ENCODE results near the genes BRMS1L, NKX2-8, MIPOL1 and SEC23A.

DNA sequence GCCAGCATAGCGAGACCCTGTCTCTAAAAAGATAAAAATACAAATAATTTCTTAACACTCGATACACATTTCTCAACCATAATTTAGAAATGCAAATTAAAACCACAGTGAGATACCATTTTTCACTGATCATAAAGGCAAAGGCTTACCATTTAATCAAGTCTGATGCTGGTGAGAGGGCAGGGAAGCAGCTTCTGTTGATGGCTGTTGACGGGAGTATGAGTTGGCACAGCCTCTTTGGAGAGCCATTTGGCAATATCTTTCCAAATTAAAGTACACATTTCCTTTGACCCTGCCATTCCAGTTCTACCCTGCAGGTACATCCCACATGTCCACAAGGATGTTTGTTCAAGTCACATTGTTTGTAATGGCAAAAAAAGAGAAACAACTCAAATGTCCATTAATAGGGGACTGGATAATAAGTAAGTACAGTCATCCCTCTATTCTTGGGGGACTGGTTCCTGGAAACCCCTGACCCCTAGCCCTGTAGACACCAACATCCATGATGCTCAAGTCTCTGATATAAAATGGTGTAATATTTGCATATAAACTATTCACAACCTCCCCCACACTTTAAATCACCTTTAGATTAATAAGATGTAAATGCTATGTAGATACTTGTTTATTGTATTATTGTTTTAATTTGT lies 50.7 kb downstream of the NFKBIA start:
- PRO-cap, 2 experiments: no peak in any of the 2 experiments

- PRO-cap, 2 experiments: no peak in any of the 2 experiments
These were observed 6.3 kb downstream of the NFKBIA start for GRCh38 chr14:35398084-35398801.

GRCh38 chr14:35825758-35826640 lies at the start of gene BRMS1L:
Gene BRMS1L (plus strand): TSS chr14:35826338.
- PRO-cap, 2 experiments: peak in 1 of 2 experiments; most common plus-strand start chr14:35826394 (in 1)

DNA sequence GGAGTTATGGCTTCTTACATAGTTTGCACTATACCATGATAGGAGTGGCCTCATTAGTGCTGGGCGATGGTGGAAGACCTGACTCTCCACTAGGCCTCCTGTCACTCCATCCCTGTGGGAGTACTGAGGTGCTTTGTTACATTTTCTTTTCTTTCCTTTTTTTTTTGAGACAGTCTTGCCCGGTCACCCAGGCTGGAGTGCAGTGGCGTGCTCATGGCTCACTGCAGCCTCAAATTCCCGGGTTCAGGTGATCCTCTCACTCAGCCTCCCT lies 83.7 kb downstream of the BRMS1L start:
- PRO-cap, 2 experiments: no peak in any of the 2 experiments

GRCh38 chr14:36124837-36125083 lies 195.7 kb downstream of the MBIP start:
- PRO-cap, 2 experiments: no peak in any of the 2 experiments

DNA sequence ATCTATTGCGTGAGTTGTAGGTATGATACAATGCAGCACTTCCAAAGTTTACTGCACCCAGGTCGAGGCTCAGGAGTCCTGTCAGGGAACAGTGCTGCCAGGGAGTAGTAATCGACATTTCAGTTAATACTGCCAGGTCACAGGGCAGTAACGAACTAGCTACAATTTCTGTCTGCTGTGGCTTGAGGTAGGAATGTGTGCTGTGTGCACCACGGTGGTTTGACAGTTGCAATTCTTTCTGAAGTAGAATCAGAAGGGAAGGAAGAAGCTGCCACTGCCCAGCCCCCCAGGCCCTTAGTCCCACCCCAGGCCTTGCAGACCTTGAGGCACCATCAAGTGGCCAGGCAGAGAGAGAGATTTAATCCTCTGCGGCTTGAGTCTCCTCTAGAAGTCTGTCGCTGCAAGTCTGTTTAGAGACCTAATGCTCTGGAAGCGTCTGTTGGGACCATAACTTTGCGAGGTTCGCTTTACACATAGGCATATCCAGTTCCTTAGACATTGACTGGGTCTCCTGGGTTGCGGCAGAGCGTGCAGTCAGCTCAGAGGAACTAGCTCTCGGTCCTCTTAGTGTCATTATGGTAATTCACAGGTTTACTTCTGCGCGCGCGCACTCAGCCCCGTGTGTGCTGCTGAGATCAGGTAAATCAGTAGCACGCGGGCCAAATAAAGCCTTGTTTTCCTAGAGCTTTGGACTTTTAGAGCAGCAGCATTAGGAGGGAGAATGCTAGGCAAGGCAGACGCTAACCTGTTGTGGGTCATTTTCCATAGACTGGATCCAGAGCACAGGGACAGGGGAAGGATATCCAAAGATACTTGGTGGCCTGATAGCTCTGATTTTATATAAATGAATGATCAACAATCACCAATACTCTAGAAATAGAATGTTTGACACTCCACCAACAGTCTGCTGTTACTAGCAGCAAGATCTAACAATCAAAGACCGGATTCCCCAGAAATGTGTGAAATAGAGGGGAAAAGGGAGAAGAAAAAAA lies 9.7 kb downstream of the NKX2-1 start:
- PRO-cap, 2 experiments: no peak in any of the 2 experiments

GRCh38 chr14:36517378-36518010 lies 2.5 kb downstream of the NKX2-1 start:
- PRO-cap, 2 experiments: no peak in any of the 2 experiments

- PRO-cap, 2 experiments: no peak in any of the 2 experiments
These were observed 1.5 kb downstream of the NKX2-8 start for GRCh38 chr14:36580573-36581735.

DNA sequence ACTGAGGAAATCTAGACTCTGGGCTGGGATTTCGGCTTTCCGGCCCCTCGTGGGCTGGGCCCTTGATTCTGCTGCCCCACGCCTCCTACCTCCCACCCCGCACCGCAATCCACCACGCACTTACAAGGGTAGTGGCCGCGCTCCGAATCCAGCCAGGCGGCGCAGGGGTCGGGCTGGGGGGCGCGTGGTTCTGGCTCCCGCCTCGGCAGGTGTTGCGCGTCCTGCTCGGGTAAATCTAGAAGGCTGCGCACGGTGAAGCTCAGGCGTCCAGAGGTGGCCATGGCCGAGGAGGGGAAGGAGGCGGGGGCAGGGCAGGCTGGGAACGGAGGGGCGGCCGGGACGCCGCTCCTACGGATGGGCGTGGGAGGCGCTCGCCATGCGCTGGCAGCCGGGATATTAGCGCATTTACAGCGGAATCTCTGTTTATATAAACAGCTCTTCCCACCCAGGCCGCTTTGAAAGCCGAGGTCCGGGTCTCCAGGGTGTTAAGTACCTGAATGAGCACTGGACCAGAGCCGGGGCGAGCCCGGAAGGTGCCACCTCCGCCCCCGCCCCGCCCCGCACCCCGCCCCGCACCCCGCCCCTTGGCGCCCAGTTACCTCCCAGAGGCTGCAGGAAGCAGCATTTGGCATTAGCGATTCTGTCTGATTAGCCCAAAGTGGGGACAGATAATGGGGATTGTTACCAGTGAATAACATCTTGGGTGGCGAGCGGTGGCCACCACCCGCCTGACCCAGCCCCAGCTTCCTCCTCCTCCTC lies at the start of gene NKX2-8:
TSS of gene NKX2-8 (minus strand) at position 506 of the 759 bp plus-strand sequence.
- PRO-cap, 2 experiments: no peak in any of the 2 experiments

DNA sequence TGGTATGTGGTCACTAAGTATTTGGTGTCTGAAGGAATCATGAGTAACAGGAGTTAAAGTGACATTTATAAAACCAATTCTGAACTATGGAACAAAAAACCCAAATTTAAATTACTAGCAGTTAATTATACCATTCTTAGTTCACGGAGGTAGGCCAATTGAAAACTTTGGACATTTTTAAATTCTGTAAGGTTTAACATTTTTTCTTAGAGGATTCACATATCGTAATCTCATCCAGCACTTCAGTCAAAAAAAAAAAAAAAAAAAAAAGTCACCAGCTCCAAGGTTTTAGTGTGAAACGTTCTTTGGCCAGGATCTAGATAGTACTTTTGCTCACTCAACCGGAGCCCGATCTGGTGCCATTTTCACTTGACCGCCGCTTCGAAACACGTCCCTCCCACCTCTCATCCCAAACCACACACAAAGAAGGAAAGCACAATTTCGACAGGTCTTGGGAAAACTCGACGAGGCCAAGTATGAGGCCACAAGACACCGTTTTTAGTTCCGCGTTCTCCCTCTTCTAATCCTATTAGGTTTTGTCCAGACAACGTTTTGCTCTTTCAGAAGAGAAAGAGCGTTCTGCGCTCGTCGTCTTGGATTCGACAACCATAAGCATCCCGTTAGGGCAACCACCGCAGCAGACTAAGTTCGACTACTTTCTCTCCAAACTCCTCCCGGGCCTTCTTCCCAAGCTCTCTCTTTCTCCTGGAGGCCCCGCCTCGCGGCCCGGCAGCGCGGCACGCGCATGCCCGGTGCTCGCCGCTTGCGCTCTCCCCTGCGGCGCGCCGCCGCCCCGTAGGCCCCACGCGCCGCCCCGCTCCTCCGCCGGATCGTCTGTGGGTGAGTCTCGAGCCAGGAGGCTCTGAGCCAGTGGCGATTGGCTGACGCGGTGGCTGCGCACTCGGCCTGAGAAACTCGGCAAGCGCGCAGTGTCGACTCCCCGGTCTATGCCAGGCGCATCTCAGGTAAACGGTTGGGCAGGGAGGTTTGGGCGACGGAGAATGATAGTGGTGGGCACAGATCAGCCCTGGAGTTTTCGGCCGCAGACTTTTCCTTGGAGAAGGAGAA lies at the start of gene MIPOL1:
TSS of gene MIPOL1 (plus strand) at position 798 of the 1,068 bp plus-strand sequence.
- PRO-cap, 2 experiments: peak in 1 of 2 experiments; most common plus-strand start position 870 of the sequence (in 1); most common minus-strand start position 698 of the sequence (in 1)

DNA sequence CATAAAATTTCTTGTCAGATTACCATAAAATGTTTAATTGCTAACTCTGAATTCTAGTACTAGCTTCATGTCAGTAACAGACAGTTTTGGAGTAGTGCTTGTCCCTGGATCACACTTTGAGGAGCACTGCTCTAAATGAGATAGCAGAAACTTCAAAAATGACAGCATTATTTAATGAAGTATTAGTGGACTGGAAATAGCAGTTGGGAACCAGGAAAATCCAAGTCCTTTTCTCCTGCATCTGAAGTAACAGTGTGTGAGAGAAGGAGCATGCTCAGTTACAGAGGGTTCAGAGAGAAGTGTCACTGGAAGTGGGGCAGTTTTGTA lies 130.8 kb downstream of the MIPOL1 start:
- PRO-cap, 2 experiments: no peak in any of the 2 experiments

- PRO-cap, 2 experiments: no peak in any of the 2 experiments
These were observed 128.6 kb downstream of the FOXA1 start for GRCh38 chr14:37466495-37466876.

DNA sequence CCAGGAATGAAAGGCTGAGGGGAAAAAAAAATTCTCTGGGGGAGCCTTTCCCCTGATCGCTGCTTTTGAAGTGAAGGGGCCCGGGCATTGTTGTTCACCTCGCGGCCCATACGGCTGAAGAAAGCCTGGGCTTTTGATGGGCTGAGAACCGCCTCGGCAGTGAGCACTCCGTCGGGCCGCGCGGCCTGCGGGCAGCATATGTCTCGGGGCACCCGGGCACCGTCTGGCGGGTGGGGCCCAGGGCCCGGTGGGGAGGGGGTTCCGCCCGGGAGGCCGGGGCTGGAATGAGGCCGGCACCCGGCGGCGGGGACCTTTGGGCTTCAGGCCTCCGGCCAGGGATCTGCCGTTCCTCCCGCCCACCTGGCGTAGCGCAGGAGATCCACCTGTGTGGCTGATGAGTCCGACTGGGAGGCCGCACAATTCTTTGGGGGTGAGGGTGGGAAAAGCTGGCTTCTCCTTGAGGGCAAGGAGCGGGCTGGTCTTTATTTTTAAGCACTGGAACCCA lies 10.8 kb downstream of the FOXA1 start:
- PRO-cap, 2 experiments: peak in 1 of 2 experiments; most common plus-strand start position 163 of the sequence (in 1); most common minus-strand start position 170 of the sequence (in 1)

DNA sequence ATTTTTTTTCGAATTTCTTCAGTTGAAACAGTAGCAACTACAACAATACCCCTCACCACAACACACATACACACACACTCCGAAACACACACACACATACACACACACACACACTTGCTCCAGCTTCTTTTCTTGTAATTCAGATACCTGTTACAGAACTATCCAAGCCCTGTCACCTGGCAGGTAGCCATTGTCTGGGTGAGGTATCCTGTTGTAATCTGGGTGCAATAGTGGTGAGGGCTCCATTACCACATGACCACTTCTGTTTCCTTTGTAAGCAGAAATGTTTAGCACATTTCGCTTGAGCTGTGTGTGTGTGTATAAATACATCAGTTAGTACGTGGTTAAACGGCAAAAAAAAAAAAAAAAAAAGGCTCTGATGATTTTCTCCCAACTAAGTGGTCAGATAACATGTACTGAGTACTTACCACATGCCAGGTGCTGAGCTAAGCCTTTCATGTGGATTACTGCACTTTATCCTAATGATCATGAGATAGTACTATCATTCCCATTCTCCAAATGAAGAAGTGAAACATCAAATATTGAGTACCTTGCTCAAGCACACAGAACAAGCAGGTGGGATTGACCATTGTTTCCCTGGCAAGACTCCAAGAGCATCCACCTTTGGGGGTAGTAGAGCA lies 129.3 kb upstream of the SSTR1 start:
- PRO-cap, 2 experiments: no peak in any of the 2 experiments

- PRO-cap, 2 experiments: no peak in any of the 2 experiments
These were observed 14.9 kb upstream of the CLEC14A start for GRCh38 chr14:38270839-38271119.

GRCh38 chr14:39102933-39103588 lies at the start of gene SEC23A:
Gene SEC23A (minus strand): TSS chr14:39103235.
- PRO-cap, 2 experiments: peak in 2 of 2 experiments; most common plus-strand start chr14:39103292 (in 2); most common minus-strand start chr14:39103422 (in 2)

GRCh38 chr14:39103589-39103811 lies 465 bp upstream of the SEC23A start:
- PRO-cap, 2 experiments: no peak in any of the 2 experiments

GRCh38 chr14:39173782-39174414 lies 1.2 kb upstream of the PNN start:
- PRO-cap, 2 experiments: no peak in any of the 2 experiments

DNA sequence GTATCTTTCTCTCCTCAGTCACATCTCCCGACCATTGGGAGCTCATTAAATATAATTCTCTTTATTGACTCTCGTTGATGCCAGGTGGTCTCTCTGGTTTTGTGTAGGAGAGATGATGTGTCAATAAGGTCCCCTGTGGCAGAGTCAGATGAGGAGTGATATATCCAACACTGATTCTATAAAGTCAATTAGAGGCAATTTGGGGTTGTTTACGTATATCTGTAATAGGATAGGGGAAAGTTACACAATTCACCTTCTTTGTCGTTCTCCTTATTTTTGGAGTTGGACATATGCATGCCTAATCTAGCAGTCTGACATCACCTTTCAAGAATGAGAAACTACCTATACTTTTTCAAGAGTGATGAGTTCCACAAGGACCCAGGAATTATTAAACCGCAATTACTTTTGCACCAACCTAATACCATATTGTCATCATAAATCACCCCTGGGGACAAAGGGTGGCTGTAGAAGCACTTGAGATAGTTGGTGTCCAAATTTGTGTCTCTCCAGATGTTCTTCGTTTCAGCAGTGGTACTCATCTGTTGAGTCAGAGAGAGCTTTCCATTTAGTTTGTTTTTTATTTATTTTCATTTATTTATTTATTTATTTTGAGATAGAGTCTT lies 87.6 kb downstream of the FBXO33 start:
- PRO-cap, 2 experiments: no peak in any of the 2 experiments

- PRO-cap, 2 experiments: no peak in any of the 2 experiments
These were observed 45.6 kb downstream of the FBXO33 start for GRCh38 chr14:39386617-39387064.

Data from Colon Carcinoma Metastatic in the Brain (tissue), 2 donors.